Rectum (tissue), 1 donor: ENCODE results near the genes PLEKHD1, SRSF5 and SLC10A1.

- PRO-cap: no peak
Measured at GRCh38 chr14:68911754-68912008, 67.4 kb downstream of the ACTN1 start.

- PRO-cap: no peak
Measured at GRCh38 chr14:68931983-68932556, 47.0 kb downstream of the ACTN1 start.

DNA sequence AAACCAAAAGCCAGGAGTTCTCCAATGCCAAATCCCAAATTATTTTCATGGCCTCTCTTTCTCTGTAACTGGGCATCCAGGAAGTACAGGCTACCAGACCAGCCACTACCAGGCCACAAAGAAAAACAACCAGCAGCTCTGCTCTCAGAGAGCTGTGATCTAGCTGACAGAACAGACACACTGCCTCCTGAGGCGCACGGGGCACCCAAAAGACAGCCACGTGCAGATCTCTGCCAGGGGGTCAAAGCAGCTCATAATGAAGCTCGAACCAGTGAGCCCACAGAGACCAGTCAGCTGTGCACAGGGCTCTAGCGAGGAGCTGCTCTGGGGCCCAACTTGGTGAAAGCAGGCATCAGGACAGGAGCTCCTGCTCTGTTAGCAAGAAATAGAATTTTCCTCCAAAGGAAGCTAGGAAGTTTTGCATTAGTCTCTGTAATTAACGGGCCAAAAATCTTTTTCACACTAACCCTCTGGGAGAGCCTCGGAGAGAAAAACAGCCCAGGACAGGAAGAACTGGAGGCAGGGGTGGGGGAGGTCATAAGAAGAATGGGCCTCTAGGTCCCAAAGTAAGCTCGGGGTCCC is 30.3 kb downstream of the ACTN1 start:
- PRO-cap: unidirectional peak, plus-strand start at position 147 of the sequence

DNA sequence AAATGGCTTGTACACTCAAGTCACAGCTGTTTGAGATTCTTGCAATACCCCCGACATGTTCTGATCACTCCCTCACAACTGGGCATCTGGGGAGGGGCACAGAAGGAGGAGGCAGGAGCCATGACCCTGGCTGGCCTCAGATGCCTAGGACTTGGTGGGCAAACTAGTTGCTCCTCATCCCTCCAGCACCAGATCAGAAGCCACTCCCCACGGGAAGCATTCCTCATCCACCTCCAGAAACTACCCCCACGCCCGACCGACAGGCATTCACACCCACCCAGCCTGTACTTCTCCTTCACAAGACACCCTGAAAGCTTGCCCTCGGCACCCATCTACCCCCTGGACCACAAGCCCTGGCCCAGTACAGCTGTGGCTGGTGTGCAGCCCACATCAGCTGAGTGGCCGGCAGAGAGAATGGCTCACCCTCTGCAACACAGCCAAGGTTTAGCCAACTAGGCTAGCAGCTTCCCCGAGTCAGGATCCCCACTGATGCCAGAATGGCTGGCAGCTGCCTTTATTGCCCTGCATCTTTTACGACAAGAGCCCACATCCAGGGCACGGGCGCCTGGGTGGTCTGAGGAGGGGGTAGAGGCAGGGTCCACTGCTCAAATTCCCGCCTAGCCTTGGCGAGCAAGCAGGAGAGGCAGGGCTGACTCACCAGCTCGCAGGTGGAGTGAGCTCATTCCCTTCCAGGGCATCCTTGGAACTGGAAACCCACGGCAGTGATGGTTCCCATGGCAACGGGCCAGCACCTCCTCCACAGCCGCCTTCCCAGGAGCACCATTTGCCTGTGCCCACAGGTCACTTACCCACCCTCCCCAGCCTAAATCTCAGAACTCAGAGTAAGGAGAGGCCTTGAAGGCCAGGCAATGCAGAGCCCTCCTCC is 17.2 kb downstream of the ACTN1 start:
- PRO-cap: unidirectional peak, minus-strand start at position 488 of the sequence

- PRO-cap: no peak
Measured at GRCh38 chr14:68967655-68968472, 11.2 kb downstream of the ACTN1 start.

GRCh38 chr14:69055960-69056404 is 76.9 kb upstream of the ACTN1 start:
- PRO-cap: no peak

DNA sequence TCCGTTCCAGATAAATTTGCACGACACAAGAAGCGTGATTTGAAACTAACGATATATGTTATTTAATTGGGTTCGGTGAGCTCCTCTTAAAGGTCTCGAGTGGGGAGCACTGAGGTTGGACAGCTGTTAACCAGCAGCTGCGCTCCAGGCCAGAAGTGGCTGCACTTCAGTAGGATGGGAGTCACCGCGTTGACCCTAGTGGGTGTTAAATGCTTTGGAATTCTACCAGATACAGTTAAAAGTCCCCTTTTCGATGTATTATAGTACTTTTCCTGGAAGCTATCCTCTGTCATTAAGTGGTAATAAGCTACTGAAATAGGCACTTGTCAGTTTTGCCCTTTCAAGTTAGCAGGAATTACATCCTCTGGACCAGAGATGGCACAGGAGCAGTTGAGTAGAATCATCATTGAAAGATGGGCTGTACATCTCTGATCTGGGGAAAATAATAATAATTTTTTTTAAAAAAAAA is 1.1 kb upstream of the DCAF5 start:
- PRO-cap: no peak

- PRO-cap: no peak
Measured at GRCh38 chr14:69484259-69484940, at the start of gene PLEKHD1. TSS of gene PLEKHD1 (plus strand) at chr14:69484728.

GRCh38 chr14:69695615-69696309 is 71.2 kb upstream of the SRSF5 start:
- PRO-cap: bidirectional peak, plus-strand start at chr14:69696187, minus-strand start at chr14:69695978

DNA sequence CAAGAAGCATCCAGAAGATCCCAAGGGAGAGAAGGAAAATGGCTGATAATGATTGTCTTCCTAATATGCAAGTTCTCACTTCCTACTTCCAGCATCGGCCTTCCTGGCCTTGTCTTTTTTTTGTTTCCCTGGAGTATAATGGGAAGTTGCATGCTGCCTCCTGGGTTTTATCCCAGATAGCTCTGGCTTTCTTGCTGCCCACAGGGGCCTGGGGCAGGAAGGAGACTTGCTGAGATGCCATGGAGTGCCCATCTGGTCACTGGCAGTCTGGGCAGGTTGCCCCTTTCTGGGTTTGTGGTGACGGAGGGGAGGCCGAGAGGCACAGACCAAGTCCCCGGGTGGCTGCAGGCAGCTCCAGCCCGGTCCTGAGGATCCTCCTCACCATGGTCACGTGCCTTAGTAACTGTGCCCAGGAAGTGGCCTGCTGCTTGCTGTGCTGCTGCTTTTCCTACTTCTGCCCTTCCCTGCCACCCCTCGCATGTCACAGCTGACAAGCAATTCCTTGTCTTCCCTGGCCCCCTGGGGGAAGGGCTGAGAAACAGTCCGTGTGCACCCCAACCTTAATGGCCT is 55.1 kb upstream of the SRSF5 start:
- PRO-cap: no peak

- PRO-cap: bidirectional peak, plus-strand start at chr14:69767145, minus-strand start at chr14:69767018
Measured at GRCh38 chr14:69766765-69767252, at the start of gene SRSF5. TSS of gene SRSF5 (plus strand) at chr14:69767142.

DNA sequence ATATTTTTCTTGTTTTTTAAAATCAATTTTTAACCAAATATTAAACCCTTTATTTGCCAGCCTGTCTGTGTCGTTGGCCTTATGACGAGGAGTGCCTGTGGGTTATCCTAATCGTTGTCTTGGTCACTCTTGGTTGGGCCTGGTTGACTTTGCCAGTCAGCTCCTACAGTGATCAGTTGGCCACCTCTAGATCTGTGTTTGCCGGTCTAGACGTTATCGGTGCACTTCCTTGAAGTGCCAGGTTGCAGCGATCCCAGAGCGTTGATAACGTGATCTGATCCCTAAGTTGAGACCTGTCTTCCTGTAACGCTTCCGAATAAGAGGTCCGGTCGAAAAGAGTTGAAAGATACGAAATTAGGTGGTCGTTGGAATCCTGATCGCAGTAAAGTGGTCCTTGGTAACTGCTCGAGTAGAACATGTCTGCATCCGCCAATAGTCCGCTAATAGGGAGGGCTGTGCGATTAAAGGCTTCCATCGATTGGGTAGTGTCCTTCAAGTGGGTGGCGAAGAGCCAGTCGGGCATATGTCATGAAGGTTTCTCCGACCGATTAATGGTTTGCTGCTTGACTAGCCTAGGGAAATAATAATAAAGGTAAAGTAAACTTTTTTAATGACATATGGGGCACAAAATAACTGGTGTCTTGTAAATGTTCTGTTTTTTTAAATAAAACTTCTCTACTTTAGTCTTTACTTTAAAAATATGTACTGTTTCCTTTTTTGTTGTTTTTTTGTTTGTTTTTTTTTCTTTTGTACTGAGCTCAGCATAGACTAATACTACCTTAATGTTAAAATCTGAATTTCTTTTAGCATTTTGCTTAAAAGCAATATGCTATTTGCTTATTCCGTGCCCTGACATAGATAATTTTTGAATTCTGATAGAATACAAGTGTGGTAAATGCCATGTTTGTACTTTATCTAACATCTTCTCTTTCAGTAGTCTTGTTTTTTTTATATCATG is 2.8 kb downstream of the SRSF5 start:
- PRO-cap: no peak

GRCh38 chr14:69772435-69772728 is 5.4 kb downstream of the SRSF5 start:
- PRO-cap: no peak

DNA sequence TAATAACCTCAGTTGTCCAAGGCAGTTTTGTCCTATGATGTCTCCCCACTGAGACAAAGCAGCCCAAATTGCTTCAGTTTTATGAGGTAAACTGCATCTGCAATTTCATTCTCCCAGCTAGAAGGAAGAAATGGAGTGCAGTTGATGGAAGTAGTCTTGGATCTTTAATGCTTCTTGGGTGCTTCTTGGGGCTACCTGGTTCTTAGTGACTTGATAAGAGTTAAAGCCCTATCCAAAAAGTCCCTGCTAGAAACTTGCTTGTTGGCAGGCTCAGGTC is 11.0 kb downstream of the SRSF5 start:
- PRO-cap: no peak

DNA sequence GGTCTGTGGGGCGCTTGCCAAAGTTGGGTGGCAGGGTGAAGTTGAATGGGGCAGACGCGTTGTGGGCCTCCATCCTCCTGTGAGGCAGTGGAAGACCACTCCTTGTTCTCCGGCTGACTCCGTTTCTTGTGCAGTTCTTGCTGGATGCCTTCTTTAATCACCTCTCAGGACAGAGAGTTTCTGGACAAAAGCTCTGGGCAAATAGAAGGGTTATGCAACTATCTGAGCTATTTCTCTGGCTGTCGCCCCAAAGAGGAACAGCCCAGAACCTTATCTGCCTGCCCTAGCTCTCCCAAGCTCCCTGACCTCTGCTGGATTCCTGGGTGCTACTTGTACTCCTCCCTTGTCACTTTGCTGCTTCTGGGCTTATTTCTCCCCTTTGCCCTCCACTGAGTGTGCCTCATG is at the start of gene SLC10A1:
Gene SLC10A1, minus strand, starts transcription at position 159 of the 405 bp plus-strand sequence.
- PRO-cap: no peak

GRCh38 chr14:69879998-69880673 is 920 bp downstream of the SMOC1 start:
- PRO-cap: no peak

DNA sequence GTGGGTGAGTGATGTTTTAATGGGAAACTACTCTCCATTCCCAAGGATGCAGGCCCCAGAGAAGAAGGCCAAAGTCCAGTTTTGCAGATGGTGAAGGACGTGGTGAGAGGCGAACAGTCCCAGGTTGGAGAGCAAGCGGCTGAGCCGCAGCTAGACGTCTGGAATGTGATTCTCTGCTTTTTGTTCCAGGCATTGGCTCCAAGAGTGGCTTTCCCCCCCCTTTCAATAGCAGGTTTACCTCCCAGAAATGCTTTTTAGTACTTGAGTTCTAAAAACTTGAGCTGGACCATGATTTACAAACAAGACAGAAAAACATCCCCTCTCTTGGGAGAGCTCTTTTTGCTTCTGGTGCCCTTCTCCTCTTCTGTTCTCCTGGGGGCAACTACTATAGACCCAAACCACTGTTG is 64.3 kb downstream of the SMOC1 start:
- PRO-cap: unidirectional peak, plus-strand start at position 116 of the sequence

DNA sequence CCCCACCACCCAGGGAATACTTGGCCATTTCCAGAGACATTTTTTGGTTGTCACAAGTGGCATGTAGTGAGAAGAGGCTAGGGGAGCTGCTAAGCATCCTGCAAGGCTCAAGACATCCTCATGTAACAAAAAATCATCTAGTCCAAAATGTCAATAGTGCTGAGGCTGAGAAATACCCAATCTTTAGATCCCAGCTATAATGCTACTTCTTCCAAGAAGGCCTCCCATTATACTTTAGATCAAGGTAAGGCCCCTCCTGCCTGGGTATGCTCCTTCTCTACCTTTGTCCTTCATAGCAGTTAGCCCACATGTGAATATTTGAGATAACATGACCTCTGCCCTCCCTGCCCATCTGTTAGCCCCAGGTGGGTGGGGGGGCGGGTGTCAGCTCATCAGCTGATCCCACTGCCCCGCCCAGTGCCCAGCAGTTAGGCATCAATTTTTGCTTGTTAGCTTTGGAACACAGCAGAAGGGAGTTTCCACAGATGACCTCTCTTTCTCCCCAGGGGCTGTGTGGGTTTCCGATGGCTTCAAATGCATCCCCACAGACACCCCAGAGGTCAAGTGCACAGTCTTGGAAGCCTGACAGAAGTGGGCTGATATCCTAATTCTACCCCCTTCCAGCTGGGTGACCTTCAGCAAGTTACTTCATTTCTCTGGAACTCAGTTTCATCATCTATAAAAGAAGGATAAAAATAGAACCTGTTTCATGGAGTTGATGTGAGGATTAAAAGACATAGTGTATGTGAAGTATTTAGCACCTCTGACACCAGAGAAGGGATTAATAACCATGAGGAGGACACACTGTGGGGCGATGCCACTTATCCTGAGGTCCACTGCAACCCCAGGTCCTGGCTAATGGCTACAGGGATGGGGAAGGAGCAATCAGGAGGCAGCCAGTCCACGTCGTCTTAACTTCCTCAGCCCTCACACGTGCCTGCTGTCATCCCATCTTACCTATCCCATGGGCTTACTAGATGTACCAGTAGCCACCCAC is 21.9 kb downstream of the TTC9 start:
- PRO-cap: no peak

DNA sequence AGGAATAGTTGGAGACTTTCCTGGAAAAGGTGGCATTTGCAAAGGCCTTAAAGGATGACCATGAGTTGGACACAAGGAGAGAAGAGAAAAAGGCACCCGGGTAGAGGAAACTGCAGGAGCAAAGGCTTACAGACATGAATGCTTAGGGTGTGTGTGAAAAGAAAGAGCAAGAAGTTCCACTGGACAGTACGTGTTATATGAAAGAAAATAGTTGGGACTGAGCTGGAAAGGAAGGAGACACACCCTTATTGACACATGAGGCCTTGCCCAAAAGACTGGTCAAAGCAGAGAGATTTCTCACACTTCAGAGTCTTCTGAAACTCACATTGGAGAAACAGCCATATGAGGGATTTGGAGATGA is 55.9 kb downstream of the TTC9 start:
- PRO-cap: no peak

DNA sequence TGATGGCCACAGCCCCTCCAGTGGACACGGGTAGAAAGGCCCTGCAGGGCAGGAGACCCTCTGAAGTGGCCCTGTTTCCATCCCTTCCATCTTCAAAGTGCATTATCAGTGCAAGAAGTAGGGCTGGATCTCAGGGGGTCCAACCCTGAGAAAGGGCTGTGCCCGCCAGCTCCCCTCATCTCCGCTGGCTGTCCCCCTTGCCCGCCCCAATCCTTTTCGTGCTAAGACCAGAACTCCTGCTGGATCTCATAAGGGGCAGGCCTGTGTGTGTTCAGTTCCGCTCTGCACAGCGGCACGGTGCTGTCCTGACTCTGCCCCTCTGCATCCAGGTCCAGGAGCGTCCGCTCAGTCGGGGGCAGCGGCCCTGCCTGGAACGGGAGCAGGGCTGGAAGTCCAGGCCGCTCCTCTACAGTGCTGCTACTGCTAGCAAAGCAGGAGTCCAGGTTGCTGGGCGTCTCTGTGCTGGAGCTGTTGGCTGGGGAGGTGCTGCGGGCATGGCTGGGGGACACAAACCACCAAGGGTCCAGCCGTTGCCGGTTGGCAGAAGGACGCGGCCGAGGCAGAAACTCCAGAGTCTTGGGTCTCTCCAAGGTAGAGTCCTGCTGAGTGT is 79.0 kb downstream of the MAP3K9 start:
- PRO-cap: no peak